Trachea (tissue), 1 donor: ENCODE measurements around the genes COQ6 and ABCD4.

DNA sequence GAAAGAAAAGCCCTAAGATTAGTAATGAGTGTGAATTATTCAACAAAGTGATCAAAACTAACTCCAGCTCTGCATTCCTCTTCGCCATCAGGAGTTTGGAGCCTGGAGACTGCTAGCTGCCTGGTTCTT, 268 bp upstream of the ACOT2 start:
- PRO-cap, result no peak

- PRO-cap, result no peak
Measured at GRCh38 chr14:73569645-73570103, 661 bp downstream of the ACOT2 start.

GRCh38 chr14:73633368-73634198, 11.2 kb upstream of the DNAL1 start:
- PRO-cap, result no peak

DNA sequence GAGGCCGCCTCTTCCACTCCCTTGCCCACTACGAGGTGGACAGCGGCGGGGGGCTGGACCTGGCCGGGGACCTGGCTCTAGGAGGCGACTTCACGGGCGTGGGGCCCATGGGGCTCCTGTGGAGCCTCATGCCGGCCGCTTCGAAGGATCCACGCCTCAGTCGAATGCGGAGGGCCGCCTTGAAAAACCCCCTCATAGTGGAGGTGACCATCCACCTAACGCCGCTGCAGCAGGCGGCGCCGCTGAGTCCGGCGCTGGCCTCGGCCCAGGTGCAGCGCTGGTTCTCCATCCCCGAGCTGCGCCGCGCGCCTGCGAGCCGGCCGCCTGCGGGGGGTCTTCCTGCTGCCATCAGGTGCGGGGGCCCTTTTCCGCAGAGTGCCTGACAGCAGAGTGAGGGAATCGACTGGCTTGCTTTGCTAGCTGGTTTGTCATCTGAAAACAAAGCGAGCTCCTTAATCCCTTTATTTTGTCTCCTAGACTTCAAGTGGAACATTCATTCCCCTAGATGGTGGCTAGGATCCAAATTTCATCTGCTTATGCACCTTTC, 10.5 kb upstream of the DNAL1 start:
- PRO-cap, result no peak

- PRO-cap, result no peak
Measured at GRCh38 chr14:73717061-73717653, 3.0 kb upstream of the PNMA1 start.

DNA sequence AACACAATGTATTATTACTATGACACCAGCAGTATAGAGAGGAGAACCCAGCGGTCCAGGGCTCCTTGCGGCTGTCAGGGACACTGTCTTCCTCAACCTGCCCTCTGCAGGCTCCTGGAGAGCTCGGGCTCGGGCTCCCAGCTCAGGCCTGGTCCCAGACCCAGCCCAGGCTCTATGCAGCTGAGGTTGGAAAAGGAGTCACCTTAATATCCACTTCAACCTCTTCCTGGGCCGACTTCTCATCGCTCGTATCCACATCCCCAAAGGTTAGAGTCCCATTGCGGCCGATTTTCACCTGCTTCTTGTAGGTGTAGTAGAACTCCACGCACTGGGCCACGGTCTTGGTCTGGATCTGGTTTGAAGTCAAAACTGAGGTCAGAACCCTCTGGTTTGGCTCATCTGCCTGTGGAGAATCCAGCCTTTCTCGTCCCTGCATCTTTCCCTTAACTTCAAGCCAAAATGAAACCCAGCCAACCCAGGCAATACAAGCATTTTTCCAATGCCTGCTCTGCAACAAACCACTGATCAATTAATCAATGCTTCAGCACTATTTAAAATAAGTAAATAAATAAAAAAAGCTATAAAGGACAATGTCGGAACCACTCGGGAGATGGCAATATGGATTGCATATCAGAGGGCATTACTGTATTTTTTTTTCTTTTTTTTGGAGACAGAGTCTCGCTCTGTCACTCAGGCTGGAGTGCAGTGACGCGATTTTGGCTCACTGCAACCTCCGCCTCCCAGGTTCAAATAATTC, 8.5 kb upstream of the PNMA1 start:
- PRO-cap, result no peak

DNA sequence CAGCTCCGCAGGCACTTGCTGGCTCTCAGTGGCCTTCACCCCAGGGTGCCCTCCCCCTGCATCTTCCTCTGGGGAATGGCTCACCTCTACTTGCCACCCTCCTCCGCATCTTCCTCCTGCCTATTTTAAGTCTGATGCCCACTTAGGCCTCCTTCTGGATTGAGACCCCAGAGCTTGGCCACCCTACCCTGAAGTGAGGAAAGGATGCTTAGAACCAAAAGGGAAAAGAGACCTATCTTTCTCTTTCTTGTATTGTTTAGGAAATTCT, 10.6 kb upstream of the PNMA1 start:
- PRO-cap, result no peak

DNA sequence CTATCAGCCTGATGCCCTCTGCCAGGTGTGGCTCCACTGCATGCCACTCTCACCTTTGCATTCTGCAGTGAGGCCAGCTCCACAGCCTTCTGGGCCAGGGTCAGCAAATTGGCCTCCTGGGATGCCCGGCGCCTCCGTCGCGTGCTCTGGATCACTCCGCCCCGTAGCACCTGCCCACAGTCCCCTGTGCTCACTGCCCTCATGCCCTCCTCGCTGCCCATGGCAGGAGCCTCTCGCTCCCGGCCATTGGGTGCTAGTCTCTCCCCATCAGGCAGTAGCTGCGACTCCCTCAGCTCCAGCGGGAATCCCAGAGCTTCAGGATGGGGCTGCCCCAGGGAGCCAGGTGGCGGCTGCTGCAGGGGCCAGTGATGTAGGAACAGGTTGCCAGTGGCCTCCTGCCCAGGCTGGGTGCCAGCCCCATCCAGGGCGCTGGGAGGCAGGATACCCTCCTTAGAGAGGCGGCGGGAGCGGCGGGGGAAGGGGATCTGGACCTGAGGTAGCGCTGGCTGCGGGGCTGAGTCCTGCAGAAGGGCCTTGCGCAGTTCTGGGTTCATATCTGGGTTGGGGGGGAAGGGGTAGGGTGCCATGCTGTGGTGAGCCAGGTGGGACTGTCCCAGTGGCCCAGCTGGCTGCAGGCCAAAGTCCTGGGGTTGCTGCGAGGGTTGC, 21.5 kb downstream of the MIDEAS start:
- PRO-cap, result no peak

GRCh38 chr14:73739173-73739994, 20.7 kb downstream of the MIDEAS start:
- PRO-cap, result no peak

DNA sequence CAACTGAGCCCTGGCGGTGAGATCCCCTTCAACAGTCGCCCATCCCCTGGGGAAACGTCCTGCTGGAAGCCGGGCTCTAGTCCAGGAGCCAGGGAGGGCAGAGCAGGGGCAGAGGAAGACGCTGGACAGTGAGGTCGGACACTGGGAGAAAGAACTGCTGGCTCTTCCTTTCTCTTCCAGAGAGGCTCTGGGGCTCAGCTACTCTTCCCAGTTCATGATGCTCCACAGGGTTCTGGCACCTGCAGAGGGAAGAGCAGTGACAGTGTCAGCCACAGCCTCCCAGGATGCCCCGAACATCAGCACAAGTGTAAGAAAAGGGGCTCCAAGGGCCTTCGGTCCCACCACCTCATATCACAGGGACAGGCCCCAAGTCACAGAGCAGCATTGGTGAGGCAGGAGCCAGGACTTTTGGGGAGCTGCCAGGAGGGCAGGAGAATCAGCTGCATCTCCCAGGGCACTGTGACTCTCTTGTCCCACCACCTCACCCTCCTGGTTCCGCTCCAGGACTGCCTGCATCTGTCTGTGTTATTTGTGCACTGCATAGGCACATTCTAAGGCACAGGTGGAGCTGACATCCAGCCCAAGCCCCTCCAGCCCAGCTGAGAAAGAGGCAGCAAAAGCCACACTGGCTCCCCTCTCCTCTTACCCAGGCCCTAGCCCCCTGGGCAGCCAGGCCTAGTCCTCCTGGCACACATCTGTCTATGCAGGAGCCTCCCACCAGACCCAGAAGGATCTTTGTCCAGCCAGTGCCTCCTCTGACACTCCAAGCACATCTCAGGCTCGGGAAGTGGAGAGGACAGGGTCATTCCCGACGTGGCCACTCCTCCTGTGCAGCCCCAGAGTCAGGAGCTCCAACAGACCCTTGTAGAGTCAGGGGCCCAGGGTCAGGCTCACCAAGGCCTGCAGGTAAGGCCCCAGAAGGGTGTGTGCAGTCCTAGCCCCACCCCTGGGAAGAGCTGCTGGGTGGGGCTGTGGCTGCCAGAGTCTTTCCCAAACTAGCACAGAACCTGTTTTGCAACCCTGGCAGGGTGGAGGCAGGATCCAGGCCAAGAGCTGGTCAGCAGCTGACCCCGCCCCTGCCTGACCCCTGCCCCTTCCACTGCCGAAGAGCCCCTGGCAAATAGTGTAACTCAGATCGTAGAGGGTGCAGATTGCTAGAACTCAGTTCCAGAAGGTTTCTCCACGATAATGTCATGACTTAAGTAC, 19.7 kb downstream of the MIDEAS start:
- PRO-cap, result bidirectional peak, plus-strand start at position 1,015 of the sequence, minus-strand start at position 776 of the sequence; unidirectional peak, plus-strand start at position 1,133 of the sequence

GRCh38 chr14:73744203-73744814, 15.8 kb downstream of the MIDEAS start:
- PRO-cap, result no peak

GRCh38 chr14:73759239-73759558, 904 bp downstream of the MIDEAS start:
- PRO-cap, result bidirectional peak, plus-strand start at chr14:73759504, minus-strand start at chr14:73759356

GRCh38 chr14:73783927-73784337, 23.8 kb upstream of the MIDEAS start:
- PRO-cap, result no peak

DNA sequence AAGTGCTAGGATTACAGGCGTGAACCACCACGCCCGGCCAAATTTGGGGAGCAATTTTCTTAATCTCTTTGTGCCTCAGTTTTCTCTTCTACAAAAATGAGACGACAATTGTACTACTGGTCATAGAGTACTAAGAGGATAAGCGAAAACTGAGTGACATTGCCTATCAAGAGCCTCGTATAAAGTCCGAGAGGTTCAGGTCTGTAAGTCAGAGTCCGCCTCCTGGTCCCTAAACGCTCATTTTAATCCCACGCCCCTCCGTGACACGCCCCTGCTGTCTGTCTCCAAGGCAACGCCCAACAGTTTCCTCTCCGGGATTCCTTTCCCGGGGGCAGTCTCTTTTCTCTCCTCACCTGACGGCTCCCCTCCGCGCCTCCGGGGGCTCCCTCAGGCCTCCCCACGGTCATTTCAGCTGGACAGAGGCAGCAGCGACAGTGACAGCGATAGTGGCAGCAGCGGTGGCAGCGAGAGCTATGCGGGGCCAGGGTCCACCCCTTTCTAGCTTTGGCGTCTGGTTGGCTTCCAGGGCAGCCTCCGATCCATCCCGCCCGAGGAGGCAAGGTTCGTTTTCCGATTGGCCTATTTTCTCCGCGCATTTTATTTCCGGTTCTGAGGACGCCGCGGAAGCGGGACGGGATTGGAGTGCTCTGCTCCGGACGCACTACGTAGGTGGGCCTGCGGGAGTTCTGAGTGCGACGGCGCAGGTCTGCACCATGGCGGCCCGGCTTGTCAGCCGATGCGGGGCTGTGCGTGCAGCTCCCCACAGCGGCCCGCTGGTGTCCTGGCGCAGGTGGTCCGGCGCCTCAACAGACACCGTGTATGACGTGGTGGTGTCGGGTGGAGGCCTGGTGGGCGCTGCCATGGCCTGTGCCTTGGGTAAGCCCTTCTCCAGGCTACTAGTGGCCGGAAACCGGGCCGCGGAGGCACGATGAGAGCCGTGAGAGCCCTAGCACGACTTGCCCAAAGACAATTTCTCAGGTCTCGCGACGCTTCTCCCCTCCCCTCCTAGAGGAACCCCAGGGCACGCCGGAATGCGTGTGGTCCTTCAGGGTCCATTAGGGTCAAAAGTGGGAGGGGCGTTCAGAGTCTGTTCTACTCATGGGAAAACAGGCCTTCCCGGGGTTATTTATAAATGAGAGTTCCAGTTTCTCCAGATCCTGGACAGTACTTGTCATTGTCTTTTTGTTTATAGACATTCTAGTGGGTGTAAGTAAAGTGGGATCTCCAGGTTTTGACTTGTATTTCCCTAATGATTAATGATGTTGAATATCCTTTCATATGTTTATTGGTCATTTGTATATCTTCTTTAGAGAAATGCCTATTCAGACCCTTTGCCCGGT, at the start of gene COQ6:
Gene COQ6 (plus strand): TSS at position 683 of the 1,340 bp plus-strand sequence.
- PRO-cap, result unidirectional peak, minus-strand start at position 244 of the sequence; bidirectional peak, plus-strand start at position 629 of the sequence, minus-strand start at position 513 of the sequence

DNA sequence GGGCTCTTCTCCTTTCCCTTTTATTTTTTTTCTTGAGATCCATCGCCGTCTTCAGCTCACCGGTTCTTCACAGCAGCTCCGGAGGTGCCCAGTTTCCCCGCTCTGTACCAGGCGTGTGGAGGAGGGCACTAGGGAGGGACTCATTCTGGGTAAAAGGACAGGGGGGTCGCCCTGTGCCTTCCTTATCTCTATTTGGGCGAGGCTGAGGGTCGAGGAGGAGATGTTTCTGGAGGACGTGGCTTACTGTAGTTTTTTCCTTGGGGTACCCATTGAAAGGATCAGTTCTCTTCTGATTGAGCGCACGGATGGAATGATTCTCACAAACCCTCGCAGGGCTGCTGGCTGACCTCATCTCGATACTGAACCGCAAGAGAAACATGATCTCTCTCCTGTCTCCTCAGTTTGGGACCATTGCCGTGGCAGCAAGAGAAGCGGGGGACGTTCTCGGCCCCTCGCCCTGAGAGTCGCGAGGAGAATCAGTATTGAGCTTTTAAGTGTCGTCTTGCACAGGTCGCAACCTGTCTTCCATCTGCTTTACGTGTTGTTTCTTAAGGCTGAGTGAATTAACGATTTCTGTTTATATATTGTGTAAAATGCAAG, 436 bp downstream of the LIN52 start:
- PRO-cap, result no peak

- PRO-cap, result no peak
Measured at GRCh38 chr14:74089081-74089457, 4.3 kb downstream of the LIN52 start.

DNA sequence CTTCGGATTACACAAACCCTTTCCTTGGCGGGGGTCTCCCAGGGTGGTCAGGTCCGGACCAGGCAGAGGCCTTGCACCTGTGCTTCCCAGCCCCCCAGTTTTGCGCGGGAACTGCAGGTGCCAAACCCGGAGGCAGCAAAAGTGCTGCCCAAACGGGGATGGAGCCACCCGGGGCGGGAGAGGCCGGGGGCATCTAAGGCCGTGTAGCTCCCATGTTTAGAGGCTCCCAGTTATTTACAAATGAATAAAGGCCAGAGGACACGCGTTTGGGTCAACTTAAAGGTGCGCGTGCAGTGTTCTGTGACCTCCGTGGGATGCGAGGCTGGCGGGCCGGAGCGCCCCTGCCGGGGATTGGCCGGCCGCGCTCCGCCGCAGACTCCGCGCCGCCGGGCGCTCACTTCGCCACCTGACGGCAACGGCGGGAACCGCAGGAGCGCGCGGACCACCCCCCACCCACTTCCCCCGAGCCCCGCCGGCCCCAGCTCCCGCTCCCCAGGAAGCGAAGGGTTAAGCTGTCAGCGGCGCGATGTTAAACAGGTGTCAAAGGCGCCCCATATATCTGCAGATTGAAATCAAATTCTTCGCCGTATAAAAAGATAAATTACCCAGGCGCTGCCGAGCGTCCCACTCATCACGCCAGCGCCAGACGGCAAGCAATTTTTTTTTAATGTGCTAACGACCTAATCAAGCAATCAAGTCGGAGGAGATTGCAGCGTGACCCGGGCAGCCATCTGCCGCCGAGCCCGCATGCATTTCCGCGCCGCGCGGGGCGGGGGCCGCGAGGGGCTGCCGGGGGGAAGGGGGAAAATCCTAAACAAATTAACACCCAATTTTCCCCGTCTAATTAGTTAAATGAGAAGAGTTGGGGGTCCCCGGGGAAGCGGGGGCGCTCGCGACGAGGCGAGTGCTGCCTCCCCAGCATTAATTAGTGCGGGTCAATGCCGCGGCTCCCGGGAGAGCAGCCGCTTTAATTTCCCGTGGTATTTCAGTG, 18.3 kb downstream of the VSX2 start:
- PRO-cap, result no peak

DNA sequence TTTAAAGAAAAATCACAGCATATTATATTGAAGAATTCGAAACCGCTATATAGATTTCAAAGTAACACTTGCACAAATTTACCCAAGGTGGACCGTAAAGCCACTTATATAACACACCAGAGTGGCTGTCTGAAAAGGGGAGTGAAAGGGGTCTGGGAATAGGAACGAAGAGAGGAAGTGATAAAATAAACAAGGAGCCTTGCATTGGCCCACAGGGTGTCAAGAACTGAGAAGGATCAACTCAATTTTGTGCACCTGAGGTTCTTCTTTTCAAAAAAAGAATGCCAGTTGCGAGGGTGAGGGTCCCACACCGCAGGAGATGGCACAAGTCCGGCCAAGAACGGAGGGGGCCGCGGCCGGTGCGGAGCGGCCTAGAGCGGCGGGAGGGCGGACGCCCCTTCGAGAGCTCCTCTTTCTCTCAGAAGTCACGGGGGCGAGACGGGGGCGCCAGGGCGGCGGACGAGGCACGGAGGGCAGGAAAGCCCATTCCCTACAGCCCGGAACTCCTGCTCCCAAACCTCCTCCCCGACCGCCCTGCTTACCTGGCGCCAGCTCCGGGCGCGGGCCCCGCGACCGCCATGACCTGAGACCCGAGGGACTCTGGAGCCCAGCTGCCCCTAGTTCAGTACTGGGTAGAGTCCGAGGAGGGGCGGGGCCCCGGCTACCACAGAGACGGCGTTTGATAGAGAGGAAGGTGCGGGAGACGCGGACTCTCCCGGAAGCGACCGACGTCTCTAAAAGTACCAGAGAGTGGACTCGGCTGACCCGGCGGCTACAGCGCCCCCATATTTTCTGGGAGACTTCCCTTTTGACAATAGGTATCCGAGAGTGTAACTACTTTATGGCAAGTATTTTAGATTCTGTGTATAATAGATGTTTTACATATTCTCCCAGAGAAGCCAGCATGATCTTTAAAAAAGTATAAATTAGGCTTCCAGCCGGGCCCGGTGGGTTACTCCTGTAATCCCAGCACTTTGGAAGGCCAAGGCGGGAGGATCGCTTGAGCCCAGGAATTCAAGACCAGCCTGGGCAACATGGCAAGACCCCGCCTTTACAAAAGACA, at the start of gene ABCD4:
Gene ABCD4 (minus strand): TSS at position 602 of the 1,063 bp plus-strand sequence.
- PRO-cap, result bidirectional peak, plus-strand start at position 697 of the sequence, minus-strand start at position 602 of the sequence

DNA sequence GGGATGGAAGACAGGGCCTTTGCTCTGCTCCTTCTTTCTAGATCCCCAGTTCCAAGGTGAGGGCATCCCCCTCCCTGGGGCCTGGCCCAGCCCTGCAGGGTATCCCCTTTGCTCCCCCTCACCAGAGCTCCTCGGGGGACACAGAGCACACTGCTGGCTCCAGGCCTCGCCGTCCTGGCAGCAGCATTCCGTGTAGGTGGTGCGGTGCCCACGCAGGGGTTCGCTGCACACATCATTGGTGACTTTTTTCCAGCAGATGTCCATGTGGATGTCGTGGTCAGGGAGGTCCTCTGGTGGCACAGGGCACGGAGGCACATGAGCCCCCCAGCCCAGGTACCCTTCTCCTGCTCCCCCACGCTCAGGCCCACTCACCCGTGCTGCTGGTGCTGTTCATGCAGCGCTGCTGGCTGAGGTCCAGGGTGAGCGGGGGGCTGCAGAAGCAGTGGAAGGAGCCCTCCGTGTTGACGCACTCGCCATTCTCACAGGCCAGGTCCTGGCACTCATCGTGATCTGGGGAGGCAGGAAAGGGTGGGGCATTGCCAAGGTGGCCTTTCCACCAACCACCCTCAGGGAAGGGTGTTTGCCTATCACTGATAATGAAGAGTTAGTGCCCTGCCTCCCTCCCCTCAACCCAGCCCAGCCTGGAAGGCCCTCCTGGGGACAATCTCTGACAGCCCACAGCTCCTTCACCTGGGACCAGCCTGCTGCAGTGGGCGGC, 9.7 kb downstream of the ISCA2 start:
- PRO-cap, result no peak

GRCh38 chr14:74592561-74593354, 19.3 kb downstream of the LTBP2 start:
- PRO-cap, result no peak